Peyer's patch (tissue), 4 donors: ENCODE measurements around the gene PTCH1.

GRCh38 chr9:95085403-95085586, 232.2 kb downstream of the FANCC start:
- PRO-cap, result no peak
- RAMPAGE, long total RNA, 4 experiments, result no peak in any of the 4 experiments

GRCh38 chr9:95091307-95092355, 225.9 kb downstream of the FANCC start:
- PRO-cap, result no peak
- RAMPAGE, long total RNA, 4 experiments, result start-site peak on the plus strand in 1 of 4 experiments, at chr9:95091472-95091511 at its widest, 7 reads per replicate

- PRO-cap, result no peak
- RAMPAGE, long total RNA, 4 experiments, result no peak in any of the 4 experiments
These were observed 205.9 kb downstream of the FANCC start for GRCh38 chr9:95111585-95112099.

DNA sequence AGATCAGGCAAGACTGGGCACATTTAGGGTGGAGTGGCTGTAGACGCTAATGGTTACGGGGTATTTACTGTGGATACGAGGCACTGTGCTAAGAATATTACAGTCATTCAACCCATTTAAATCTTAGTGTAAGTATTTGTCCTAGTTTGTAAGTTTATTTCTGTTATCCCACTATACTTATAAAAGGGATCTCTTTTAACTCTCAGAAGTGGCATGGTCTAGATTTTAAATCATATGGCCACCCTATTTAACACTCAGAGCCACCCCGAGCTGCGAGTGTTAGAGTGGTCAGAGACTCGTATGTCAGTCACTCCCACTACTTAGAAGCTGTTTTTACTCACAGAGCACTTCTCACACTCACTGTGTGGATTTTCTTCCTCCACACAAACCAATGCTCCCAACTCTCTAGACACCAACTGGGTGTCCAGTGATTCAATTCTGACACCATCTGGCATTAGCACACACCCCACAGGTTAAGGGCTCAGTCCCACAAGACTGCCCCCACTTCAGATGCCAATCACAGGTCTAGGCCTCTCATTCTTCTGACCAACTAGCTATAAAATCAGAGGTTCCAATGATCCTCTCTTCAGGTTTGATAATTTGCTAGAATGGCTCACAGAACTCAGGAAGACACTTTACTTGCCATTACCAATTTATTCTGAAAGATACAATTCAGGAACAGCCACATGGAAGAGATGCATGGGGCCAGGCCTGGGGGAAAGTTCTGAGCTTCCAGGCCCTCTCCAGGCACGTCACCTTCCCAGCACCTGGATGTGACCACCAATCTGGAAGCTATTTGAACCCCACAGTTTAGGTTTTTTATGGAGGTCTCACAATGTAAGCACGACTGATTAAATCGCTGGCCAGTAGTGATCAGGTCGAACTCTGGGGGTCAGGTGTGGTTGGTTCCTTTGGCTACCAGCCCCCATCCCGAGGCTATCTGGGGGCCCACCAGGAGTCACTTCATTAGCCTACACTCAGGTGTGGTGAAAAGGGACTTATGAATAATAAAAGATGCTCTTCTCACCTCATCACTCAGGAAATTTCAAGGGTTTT, 174.7 kb downstream of the FANCC start:
- PRO-cap, result no peak
- RAMPAGE, long total RNA, 4 experiments, result no peak in any of the 4 experiments

GRCh38 chr9:95477327-95477982, 31.6 kb downstream of the PTCH1 start:
- PRO-cap, result no peak
- RAMPAGE, long total RNA, 4 experiments, result no peak in any of the 4 experiments

DNA sequence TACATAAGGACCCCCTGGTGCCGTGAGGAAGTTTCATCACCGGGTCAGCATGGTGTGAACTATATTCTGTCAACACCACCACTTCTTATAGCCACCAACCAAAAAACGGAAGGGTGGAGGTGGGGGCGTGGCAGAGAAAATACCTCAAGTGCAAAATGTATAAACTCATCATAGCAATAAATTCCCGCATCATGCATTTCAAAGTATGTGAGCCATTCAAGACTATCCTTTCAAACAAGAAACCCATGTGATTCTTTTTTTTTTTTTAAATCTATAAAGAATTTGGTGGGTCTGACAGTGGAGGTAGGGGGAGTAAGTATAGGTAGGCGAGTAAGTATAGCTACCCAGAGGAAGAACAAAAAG, 13.9 kb downstream of the PTCH1 start:
- PRO-cap, result no peak
- RAMPAGE, long total RNA, 4 experiments, result no peak in any of the 4 experiments

DNA sequence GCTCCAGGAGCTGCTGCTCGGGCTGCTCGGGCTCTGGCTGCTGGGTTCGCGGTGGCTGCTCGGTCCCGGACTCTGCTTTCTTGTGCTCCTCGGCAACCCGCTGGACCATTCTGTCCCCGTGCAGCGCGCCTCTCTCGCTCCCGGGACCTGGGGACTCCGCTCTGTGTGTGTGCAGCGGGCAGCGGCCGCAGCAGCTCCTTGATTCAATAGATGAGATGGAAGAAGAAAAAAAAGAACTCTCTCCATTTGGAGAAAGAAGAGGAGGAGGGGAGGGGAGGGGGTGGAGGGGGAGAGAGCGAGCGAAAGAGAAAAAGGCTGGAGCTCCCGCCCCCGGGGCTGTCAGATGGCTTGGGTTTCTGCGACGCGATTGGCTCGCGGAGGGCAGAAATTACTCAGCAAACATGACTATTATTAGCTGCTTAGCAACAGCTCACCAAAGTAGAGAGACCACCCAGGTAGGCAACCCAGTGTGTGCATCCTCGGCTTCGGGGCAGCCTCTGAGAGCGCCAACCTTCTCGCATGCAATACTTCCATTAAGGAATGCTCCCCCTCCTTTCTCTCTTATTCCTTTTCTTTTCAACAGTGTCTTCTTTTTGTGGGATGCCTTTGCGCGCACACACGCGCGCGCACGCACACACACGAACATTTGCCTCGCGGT, at the start of gene PTCH1:
Gene PTCH1, minus strand, starts transcription at position 282 of the 658 bp plus-strand sequence.
- PRO-cap, result bidirectional peak, plus-strand start at position 462 of the sequence, minus-strand start at position 208 of the sequence
- RAMPAGE, long total RNA, 4 experiments, result start-site peak on the minus strand in 3 of 4 experiments, centred at positions 163 to 250 of the sequence, 11 to 21 reads per replicate

GRCh38 chr9:95512602-95513454, 3.8 kb upstream of the PTCH1 start:
- PRO-cap, result unidirectional peak, minus-strand start at chr9:95512791; unidirectional peak, minus-strand start at chr9:95513040
- RAMPAGE, long total RNA, 4 experiments, result no peak in any of the 4 experiments

DNA sequence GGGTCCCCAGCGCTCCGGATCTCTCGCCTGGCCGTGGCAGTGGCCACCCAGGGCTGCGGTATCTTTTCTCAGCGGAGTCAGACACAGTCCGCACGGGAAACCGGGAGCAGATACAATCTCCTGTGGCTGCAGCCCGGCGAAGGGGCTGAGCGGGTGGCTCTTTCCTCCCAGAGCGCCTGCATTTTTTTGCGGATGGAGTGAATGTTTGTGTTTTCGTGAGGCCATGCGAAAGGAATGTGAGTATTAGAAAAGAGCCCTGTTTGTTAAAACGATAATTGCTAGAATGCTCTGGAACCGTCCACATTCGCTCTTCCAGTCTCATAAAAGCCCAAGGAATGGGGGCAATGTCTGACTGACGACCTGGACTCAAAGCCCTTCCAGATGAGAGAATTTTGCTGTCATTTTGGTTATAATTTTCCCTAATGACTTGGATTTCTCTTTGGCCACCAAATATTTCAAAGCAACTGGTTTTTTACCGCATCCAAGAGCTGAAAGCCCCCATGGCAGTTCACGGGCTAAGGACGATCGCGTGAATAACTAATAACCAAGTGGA, 61.2 kb upstream of the PTCH1 start:
- PRO-cap, result no peak
- RAMPAGE, long total RNA, 4 experiments, result no peak in any of the 4 experiments

GRCh38 chr9:95757125-95757495, 118.4 kb upstream of the ERCC6L2 start:
- PRO-cap, result no peak
- RAMPAGE, long total RNA, 4 experiments, result no peak in any of the 4 experiments

- PRO-cap, result no peak
- RAMPAGE, long total RNA, 4 experiments, result no peak in any of the 4 experiments
These were observed 133.7 kb downstream of the ERCC6L2 start for GRCh38 chr9:96009162-96009704.

DNA sequence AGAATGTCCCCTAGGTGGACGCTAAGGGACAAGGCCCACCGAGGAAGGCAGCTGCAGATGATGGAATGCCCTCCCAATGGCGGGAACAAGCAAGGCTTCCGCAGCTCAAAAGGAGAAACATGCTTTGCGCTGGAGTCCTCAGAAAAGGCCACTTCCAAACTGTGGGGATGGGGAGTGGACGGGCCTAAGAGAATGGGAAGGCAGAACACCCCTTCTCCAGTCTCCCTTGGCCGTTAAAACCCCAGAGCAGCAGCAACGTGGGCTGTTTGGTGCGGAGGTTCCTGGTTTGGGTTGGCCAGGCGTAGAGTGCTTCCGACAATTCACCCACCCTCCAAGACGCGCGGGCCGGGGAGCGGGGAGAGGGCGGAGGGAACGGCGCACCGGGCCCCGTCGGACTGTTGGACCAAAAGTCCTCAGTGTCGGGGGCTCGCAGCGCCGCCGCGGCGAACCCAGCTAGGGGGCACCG, 145.1 kb downstream of the ERCC6L2 start:
- PRO-cap, result unidirectional peak, plus-strand start at position 334 of the sequence
- RAMPAGE, long total RNA, 4 experiments, result no peak in any of the 4 experiments

GRCh38 chr9:96048051-96048974, 172.8 kb downstream of the ERCC6L2 start:
- PRO-cap, result no peak
- RAMPAGE, long total RNA, 4 experiments, result no peak in any of the 4 experiments

- PRO-cap, result no peak
- RAMPAGE, long total RNA, 4 experiments, result no peak in any of the 4 experiments
These were observed 175.7 kb downstream of the HSD17B3 start for GRCh38 chr9:96126284-96126630.

GRCh38 chr9:96256588-96257211, 45.3 kb downstream of the HSD17B3 start:
- PRO-cap, result no peak
- RAMPAGE, long total RNA, 4 experiments, result no peak in any of the 4 experiments

DNA sequence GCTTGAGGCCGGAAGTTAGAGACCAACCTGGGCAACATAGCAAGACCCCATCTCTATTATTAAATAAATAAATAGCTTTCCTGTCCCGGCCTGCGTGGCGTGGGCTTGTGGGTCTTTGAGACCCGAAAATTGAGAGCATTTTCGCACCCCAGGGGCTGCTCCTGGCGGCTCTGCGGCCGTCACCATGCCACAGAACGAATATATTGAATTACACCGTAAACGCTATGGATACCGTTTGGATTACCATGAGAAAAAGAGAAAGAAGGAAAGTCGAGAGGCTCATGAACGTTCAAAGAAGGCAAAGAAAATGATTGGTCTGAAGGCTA, 11.1 kb downstream of the ZNF367 start:
- PRO-cap, result no peak
- RAMPAGE, long total RNA, 4 experiments, result no peak in any of the 4 experiments

DNA sequence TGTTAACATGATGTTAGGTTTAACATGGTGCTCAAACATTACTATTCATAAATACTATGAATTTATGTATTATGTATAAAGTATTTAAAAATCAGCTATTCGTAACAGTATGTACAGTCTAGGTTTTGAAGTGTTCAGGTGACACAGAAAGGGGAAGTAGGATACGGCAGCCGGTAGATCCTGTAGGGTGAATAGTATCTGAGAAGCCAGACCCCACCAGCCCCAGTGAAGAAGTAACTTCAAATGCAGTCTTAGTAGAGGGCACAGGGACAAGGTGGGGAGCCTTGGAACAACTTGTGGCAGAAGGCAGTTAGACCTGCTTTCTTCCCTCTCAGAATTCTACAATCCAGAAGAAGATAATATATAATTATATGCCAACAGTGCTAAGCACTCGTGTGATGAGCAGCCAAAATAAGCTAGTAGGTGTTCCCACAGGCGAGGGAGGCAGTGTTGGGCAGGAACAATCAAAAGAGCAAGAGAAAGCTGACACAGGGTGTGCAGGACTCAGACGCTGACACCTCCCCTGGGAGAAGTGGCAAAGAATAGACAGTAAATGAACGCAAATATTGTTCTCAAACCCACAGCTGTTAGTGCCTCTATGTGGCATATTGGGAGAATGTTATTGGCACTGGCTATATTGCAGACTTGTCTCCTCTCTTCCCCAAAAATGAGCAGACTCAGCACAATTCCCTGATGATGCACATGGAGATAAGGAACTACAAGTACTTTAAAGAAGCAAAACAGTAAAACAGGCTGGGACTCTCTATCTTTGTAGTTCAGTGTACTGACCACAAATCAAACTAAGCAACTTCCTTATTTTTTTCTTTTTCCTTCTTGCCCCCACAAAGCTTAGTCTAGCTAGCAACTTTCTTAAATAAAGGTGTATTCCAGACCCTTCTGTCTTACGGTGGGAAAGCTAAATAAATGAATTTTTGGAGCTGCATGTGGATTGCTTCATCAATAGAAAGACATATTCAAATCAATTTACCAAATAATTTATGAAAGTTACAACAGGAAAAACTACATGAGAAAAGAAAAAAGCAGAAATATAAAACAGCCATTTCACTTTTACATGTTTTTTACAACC, 4.5 kb downstream of the ZNF367 start:
- PRO-cap, result no peak
- RAMPAGE, long total RNA, 4 experiments, result no peak in any of the 4 experiments

GRCh38 chr9:96449832-96450023, 241 bp upstream of the HABP4 start:
- PRO-cap, result bidirectional peak, plus-strand start at chr9:96450169, minus-strand start at chr9:96449956
- RAMPAGE, long total RNA, 4 experiments, result no peak in any of the 4 experiments

GRCh38 chr9:96885729-96886367, 31.5 kb upstream of the ZNF782 start:
- PRO-cap, result no peak
- RAMPAGE, long total RNA, 4 experiments, result start-site peak on the minus strand in 1 of 4 experiments, at chr9:96886134-96886170 at its widest, 7 reads per replicate

- PRO-cap, result no peak
- RAMPAGE, long total RNA, 4 experiments, result no peak in any of the 4 experiments
These were observed 7.3 kb upstream of the CTSV start for GRCh38 chr9:97046073-97046854.